Peyer's patch (tissue), 4 donors: ENCODE measurements around the genes GALNT5 and ACVR1C.

DNA sequence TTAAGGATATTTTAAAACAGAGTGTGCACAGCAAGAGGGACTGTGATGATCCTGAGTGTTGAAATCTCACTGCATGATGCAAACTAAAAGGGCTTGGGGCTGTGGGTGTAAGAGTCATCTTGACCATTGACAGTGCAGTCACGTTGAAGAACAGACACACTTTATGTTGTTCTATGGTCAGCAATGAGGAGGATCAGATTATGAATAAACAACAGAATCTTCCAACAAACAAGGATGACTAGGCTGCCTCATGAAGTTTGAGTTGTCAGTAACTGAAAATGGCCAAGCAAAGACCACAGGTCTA is 87.2 kb upstream of the GALNT5 start:
- PRO-cap = unidirectional peak, plus-strand start at position 132 of the sequence
- RAMPAGE, long total RNA, 4 experiments = no peak in any of the 4 experiments

GRCh38 chr2:157257361-157258296 is at the start of gene GALNT5:
GALNT5 (plus strand) TSS chr2:157257705.
- PRO-cap = unidirectional peak, plus-strand start at chr2:157257670; bidirectional peak, plus-strand start at chr2:157258194, minus-strand start at chr2:157257805
- RAMPAGE, long total RNA, 4 experiments = start-site peak on the plus strand in 1 of 4 experiments, at chr2:157257530-157257961 at its widest, 24 to 28 reads per replicate

GRCh38 chr2:157430239-157431016 is 13.5 kb downstream of the CYTIP start:
- PRO-cap = no peak
- RAMPAGE, long total RNA, 4 experiments = no peak in any of the 4 experiments

DNA sequence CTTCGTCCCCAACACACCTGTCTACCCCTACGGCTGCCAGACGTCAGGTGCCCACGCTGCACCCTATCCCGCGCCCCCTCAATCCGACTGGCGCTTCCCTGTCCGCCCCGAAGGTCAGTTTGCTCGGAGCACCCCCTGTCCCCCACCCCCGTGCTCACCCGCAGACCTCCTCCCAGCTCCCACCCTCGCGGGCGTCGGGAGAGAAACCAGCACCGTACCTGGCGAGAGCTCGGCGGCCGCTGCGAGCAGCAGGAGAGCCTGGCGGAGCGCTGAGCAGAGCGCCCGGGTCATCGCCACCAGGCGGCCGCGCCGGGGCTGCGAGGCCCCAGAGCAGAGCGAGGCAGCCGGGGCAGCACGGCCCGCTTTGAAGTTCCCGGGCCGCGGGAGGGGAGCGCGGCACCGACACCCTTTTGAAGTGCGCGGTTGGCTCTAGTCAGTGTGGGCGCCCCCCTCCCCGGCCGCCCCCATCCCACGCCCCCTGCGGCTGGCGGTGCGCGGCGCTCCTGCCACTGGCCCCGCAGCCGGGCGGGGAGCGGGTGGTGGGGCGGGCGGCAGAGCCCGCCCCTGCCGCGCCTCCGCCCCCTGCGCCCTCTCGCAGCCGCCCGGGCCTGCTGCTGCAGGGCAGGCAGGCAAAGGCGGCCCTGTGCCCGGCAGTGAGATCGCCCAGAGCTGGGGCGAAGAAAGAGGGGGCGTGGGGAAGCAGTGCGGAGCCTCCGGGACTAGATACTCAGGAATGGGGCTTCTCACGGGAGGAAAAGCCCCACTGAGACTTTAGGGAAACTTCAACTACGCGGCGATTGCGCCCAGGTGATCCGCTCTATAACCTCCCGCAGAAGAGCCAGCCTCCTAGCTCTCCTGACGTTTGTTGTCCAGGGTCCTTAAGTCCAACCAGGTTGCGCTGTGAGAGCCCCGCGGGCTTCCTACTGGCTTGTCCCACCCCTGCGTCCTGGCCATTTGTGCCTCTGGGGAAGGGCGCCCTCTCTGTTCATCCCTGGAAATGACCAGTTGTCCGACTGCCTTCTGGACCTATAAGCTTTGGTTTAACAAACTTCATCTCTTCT is at the start of gene ACVR1C:
Gene ACVR1C (minus strand): TSS at position 511 of the 1,061 bp plus-strand sequence.
- PRO-cap = bidirectional peak, plus-strand start at position 624 of the sequence, minus-strand start at position 511 of the sequence; bidirectional peak, plus-strand start at position 862 of the sequence, minus-strand start at position 857 of the sequence
- RAMPAGE, long total RNA, 4 experiments = start-site peak on the minus strand in 1 of 4 experiments, centred at position 314 of the sequence, 11 reads per replicate

GRCh38 chr2:157831192-157831619 is 44.9 kb downstream of the ACVR1 start:
- PRO-cap = no peak
- RAMPAGE, long total RNA, 4 experiments = no peak in any of the 4 experiments

DNA sequence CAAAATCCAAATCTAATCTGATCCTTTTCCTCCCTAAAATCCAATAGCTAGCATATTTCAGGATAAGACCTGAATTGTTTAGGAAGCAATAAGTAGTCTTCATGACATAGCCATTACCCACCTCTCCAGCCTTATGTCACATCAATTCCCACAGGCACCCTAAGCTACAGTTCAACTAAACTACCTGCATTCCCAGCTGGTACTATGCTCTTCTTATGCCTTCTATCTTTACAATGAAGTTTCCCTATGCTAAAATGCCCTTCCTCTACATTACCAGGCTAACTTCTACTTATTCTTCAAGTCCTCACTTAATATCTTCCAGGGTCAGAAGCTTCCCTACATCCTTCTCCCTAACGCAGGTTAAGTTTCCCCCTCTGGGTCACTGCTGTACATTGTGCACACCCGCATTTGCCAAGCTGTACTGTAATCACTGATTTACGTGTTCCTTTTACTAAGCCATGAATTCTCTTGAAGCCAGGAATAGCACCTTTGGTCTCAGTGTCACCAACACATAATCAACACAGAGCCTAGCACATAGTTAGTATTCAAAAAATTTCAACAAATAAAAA is 22.4 kb downstream of the ACVR1 start:
- PRO-cap = no peak
- RAMPAGE, long total RNA, 4 experiments = start-site peak on the minus strand in 1 of 4 experiments, centred at position 387 of the sequence, 16 reads per replicate

GRCh38 chr2:157876499-157877185 is 512 bp upstream of the ACVR1 start:
- PRO-cap = no peak
- RAMPAGE, long total RNA, 4 experiments = no peak in any of the 4 experiments

GRCh38 chr2:157895219-157895505 is 19.0 kb upstream of the ACVR1 start:
- PRO-cap = no peak
- RAMPAGE, long total RNA, 4 experiments = no peak in any of the 4 experiments

DNA sequence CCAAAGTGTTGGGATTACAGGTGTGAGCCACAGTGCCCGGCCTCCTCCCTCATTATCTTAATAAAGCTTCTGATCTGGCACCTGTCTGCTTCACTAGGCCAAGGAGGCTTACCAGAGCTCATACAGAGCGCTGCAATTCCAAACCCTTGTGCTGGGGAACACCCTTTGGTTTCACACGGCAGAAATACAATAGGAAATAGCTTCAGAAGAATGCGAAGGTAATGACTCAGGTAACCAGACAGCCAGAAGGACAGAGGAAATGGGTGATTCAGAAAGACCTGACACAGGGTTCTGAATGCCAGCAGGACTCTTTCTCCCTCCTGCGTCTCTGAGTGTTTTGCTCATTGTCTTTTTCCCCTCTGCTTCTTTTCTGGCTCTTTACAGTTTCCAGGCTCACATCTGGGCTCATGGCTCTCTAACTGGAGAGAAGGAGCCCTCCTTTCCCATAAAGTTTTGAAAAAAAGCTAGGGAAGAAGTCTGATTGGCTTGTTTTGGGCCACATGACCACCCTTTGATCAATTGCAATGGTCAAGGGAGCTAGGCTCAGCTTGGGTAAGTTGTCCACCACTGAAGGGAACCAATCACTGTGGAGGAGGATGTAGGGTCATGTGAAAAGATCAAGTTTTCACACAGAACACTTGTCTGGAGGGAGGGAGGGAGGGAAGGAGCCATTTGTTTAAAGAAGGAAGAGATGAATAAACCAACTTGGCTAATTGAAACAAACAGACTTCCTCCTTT is 90.5 kb upstream of the UPP2 start:
- PRO-cap = no peak
- RAMPAGE, long total RNA, 4 experiments = no peak in any of the 4 experiments

- PRO-cap = unidirectional peak, plus-strand start at chr2:158131195
- RAMPAGE, long total RNA, 4 experiments = no peak in any of the 4 experiments
These were observed 29.2 kb downstream of the UPP2 start for GRCh38 chr2:158130648-158131459.

GRCh38 chr2:158459189-158460126 is 2.7 kb downstream of the PKP4 start:
- PRO-cap = no peak
- RAMPAGE, long total RNA, 4 experiments = start-site peak on the plus strand in 2 of 4 experiments, at chr2:158459555-158459907 at its widest, 14 to 23 reads per replicate

GRCh38 chr2:158662674-158663256 is 132.4 kb upstream of the DAPL1 start:
- PRO-cap = no peak
- RAMPAGE, long total RNA, 4 experiments = no peak in any of the 4 experiments

DNA sequence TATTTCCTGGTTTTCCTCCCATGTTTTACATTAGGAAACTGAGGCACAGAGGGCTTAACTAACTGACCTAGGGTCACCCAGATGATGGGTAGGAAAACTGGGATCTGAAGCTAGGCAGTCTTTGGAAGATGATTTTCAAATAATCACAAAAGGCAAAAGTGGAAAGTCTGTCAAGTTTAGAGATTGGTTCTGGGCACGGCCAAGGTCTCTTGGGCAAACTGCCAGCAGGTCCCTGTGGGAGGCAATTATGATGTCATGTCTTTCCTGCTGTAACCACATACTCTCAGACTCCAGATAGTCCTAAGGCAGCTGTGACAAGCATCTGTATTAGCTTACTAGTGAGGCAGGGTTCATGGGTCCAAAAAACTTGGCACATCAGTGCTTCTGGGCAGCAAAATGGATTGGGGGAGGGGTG is 14.6 kb upstream of the TANC1 start:
- PRO-cap = no peak
- RAMPAGE, long total RNA, 4 experiments = no peak in any of the 4 experiments

GRCh38 chr2:159119379-159120291 is 151.2 kb downstream of the TANC1 start:
- PRO-cap = no peak
- RAMPAGE, long total RNA, 4 experiments = no peak in any of the 4 experiments

DNA sequence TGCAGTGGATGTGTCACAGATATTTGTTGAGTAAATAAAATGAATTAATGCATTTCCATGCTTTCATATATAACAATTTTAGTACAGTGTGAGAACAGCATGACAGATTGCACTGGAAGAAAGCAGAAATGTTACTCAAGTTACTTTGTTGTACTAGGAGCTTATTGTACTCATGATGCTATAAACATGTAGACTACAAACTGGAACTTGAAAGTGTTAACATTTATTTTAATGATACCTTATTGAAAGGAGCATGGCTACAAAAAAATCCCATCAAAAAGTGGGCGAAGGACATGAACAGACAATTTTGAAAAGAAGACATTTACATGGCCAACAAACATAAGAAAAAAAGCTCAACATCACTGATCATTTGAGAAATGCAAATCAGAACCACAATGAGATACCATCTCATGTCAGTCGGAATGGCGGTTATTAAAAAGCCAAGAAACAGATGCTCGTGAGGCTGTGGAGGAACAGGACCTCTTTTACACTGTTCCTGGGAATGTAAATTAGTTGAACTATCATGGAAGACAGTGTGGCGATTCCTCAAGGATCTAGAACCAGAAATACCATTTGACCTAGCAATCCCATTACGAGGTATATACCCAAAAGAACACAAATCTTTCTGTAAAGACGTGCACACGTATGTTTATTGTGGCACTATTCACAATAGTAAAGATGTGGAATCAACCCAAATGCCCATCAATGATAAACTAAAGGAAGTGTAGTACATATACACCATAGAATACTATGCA is 158.6 kb downstream of the TANC1 start:
- PRO-cap = no peak
- RAMPAGE, long total RNA, 4 experiments = no peak in any of the 4 experiments

GRCh38 chr2:159153292-159154031 is 133.0 kb downstream of the WDSUB1 start:
- PRO-cap = unidirectional peak, plus-strand start at chr2:159153762
- RAMPAGE, long total RNA, 4 experiments = no peak in any of the 4 experiments

- PRO-cap = no peak
- RAMPAGE, long total RNA, 4 experiments = start-site peak on the minus strand in 2 of 4 experiments, at chr2:159383607-159383670 at its widest, 52 to 57 reads per replicate
These were observed 96.9 kb upstream of the WDSUB1 start for GRCh38 chr2:159383430-159383720.

DNA sequence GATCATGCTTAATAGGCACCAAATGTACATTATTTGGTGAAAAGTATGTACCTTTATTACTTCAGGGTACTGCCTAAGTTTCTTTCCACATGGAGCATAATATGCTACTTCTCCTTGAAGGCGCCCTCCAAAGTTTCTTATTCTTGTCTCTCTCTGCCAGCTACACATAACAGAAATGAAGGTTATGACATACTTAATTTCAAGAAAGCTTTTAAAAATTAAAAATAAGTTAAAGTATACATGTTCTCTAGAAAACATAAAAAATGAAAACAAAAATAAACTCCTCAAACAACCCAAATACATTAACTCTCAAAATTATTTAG is 141.7 kb upstream of the WDSUB1 start:
- PRO-cap = no peak
- RAMPAGE, long total RNA, 4 experiments = start-site peak on the minus strand in 1 of 4 experiments, centred at position 98 of the sequence, 45 reads per replicate

DNA sequence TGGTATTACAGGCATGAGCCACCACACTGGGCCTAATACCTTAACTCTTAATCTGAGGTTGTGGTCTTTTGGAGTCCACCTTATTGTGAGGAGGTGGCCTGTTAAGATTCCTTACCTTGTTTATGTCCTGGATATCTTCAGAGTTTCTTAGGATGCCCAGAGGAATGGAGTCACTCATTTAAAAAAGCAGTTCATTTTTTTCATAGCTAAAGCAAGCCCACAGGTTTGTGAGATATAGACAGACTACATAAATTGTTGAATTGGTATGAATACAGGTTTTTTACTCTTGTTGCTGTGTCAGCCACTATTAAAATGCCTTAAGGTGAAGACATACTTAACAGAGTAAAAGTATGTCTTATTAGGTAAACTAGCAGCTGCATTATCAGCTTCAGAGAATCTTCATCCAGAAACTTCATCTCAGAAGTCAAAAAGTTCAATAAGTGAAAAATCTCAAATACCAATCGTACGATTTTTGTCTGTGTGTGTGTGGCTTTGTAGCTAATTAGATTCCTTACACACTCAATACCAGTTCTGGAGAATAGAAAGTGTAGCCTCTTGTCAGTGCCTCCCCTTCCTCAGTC is 8.9 kb downstream of the MARCHF7 start:
- PRO-cap = no peak
- RAMPAGE, long total RNA, 4 experiments = no peak in any of the 4 experiments

DNA sequence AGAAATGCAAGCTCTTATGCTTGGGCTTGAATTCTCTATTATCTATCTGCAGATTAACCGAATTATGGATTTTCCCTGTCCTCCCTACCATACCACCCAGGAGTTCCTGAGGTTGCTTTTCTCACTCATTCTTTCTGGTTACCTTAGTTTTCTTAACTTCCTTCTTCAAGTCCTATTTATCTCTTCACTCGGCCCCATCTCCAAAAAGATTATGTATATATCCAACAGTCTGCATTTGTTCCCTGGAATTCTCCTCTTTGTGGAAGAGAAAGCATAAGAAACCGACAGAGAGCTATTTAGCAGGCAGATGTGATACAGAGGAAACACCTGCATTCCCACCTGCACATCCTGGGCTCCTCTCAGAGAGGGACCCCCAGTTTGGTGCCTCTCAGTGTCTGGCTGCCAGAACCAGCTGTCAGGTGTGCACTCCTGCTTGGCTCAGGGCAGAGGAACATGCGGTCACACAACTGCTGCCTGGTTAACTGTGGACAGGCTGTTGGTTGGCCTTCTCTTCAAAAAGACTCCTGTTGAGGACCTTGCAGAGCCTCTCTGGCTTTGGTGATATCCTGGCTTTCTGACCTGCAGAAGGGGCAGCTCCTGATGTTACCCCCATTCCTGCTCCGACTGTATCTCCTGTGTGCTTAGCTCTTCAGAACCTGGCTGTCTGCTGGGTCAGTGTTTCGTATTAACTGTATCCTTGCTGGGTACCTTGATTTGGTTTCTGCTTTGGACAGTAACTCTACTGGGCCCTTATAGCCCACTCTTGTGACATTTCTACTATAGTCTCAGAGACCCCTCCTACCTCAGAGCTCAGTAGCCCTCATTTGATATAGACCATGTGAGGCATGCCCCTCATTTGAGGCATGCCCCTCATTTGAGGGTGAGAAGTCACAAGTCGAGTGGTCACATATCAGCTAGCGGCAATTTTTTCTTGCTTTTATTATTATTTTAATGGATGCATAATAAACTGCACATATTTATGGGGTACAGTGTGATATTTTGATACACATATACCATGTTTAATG is 54.5 kb downstream of the ITGB6 start:
- PRO-cap = no peak
- RAMPAGE, long total RNA, 4 experiments = no peak in any of the 4 experiments